ENCODE results near the genes PITPNB and CCDC117.

GRCh38 chr22:26764819-26765188 lies 143.0 kb downstream of the CRYBA4 start:
- PRO-cap: no peak

GRCh38 chr22:26980984-26981598 lies 359.3 kb downstream of the CRYBA4 start:
- PRO-cap: no peak

- PRO-cap: no peak
Measured at GRCh38 chr22:27116080-27116294, 494.2 kb downstream of the CRYBA4 start.

- PRO-cap: no peak
Measured at GRCh38 chr22:27474824-27475260, 326.7 kb downstream of the MN1 start.

- PRO-cap: unidirectional peak, minus-strand start at chr22:27512467
Measured at GRCh38 chr22:27512215-27512877, 289.2 kb downstream of the MN1 start.

- PRO-cap: unidirectional peak, minus-strand start at chr22:27531926
Measured at GRCh38 chr22:27531636-27532270, 269.8 kb downstream of the MN1 start.

DNA sequence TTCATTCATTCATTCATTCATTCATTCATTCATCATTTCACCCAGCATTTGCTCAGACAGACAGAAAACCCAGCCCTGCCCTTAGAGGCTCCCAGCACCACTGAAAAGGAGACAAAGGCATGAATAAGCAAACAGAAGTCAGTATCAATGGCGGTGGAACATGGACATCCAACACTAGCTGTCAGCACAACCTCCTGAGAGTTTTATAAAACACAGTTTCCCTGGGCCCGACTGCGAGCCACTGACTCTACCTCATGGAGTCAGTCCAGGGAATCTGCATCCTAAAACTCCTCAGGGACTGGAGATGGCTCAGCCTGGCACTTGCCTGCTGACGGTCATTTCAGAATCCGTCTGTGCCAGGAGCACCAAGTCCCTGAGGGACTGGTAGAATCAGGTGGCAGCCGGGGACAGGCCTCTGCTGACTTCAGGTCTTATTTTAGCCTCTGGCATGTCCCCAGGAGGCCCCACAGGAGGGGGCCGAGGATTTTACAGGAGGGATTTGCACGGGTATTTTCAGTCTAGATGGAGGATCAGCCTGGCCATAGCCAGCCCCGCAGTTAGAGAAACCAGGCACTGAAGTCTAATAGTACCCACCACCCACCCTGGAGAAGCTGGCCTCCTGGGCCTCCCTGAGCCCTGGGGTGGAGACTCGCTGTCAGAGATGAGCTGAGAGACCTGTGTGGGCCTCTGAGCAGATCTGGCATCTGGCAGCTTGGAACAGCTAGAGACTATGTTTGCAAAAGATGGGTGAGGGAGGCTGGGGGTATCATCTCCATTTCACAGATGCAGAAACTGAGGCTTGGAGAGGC lies 164.4 kb downstream of the MN1 start:
- PRO-cap: no peak

- PRO-cap: no peak
Measured at GRCh38 chr22:27673755-27674382, 127.7 kb downstream of the MN1 start.

DNA sequence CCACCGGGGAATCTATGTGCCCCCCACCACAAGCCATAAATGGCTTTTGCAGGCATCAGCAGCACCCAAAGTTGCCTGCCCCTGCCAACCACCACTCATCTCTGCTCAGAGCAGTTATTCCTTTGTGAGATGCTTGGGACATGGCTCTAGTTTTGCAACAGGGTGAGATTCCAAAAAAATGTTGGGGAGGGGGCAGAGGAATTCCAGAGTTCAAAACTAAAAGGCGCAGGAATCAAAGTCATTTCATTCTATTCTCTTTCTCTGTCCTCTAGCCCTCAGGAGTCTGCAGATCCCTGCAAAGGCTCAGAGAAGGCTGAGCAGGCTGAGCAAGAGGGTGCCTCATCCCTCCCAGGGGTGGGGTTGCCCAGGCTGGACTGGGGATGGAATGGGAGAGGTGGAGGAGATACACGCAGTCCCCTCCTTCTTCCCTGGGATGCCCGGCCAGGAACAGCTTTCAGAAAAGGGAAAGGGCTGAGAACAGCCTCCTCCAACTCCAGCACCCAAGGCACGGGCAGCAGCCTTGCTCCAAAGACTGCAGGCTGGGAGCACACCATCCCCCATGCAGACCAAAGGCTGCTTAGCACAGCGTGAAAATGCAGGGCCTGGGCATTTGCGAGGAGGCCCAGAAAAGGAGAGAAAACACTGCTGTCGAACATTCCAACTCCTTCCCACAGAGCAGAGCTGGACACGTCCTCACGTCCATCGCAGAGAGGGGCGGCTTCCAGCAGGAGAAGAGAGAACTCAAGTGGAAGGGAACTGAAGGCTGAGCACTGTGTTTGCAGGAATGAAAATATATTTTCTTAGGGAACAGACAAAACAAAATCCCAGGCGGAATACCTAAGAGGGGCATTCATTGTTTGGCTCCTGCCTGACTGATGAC lies 51.9 kb downstream of the MN1 start:
- PRO-cap: no peak

- PRO-cap: no peak
Measured at GRCh38 chr22:27797126-27798433, 4.0 kb downstream of the MN1 start.

DNA sequence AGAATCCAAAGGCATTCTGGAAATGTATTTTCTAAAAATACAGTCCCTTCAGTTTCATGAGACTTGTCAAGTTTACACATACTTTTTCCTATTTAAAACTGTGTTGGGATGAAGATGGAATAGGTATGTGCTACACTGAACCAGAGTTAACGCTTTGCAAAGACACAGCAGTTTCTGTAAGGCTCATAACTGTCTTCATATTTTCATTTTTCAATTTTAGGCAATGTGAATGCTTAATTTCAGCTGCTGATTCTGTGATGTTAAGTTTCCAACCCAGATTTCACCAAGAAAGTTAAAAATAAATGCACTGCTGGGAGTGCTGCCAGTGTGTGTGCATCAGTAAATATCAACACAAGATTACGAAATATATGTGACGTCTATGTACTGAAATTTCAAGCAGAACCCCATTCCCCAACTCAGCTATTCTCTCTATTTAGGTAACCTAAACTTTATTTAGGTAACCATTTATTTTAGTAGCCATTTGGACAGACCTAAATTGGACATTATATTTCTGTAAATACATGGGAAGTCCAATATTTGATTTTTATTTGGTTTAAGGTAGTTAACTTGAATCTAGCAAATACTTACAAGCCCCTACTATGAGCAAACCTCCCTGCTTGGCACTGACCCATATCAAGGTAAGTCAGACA lies 52.4 kb downstream of the PITPNB start:
- PRO-cap: no peak

- PRO-cap: no peak
Measured at GRCh38 chr22:27869633-27870342, 49.3 kb downstream of the PITPNB start.

DNA sequence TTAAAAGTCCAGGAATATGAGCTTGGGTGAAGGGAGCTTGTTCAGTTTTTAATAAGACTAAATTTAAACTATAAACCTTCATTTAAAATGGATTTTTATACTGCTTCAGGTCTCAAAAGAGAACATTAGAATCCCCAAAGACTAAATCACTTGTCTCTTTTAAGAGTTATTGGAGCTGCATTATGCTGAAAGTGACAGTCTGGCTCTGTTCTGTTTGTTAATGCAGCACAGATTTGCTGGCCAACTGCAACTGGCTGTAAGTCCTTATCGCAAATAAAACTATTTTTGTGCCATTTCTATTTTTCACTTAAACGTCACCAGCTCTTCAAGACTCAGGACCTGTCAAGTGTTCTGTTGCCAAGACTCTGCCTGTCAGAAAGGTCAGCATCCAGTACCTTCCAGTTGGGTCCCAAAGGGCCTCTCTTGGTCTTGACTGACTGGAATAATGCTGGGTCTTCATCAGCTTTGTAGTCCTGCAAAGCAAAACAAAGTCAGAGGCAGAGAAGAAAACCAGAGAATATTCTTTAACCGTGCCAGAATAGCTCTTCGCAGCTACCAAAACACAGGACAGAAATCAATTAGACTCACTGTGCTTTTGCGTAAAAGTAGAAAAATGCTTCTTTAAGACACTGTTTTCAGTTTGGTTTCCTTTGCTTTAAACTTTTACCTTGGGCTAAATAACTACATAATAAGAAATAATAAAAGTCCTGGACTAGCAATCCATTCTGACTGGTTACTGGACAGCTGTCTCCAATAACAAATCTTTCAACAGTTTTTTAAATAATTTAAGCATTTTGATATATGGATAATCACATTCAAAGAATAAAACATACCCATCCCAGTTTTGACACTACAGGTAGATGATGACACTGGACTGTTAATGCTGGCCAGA lies 45.5 kb downstream of the PITPNB start:
- PRO-cap: no peak

- PRO-cap: bidirectional peak, plus-strand start at chr22:27919561, minus-strand start at chr22:27919244
Measured at GRCh38 chr22:27919054-27919383, at the start of gene PITPNB. TSS of gene PITPNB (minus strand) at chr22:27919256.

DNA sequence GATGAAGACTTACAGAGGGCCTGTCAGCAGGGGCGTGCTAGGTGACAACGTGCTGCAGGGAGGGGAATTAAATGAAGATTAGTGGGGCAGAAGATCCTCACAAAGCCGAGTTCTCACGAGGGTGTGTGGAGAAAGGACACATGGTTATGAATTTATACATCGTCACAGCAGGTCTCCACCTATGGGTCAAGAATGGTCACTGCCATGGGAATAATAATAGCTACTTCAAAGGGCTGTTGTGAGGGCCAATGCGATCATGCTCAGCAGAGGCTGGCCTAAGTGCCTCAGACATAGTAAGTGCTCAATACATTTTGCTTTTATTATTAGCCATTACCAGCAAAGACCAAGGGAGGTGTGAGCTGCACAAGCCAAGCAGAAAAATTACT lies 193.7 kb upstream of the PITPNB start:
- PRO-cap: no peak

DNA sequence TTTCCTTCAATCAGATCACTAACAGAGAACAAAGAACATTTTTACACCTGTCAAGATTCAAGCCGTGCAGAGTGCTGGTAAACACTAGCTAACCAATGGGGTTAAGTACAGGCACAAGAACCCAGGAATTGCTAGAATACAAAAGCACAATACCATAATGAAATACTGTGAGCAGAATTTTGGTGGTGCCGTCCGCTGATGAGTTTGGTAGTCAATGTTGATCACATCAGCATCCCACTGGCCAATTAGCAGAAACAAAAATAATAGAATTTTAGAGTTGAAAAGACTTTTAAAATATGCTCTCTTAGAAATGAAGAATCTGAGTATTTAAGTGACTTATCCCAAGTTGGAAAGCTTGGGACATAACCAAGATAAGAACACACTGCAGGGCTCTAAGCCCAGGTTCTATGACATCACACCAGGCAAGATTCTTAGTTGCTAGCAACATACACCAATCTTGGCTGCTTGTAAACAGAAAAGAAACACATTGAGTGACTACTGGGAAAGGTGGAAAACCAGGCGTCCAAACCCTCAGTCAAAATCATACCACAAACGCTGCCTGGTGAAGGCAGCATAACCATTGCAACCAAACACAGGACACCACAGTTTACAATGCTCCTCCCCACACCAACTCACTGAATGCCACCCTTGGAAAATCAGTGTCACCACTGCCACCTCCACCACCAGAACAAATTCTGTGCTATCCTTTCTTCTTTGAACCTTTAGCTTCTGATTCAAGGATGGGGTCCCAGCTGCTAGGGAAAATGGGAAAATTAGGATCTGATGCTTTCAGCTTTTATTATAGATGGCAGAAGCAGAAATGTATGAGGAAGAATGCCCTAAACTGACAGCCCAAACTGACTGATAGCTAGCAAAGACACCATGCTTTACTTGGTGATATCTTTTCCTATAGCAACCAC lies 379.9 kb downstream of the TTC28 start:
- PRO-cap: no peak

DNA sequence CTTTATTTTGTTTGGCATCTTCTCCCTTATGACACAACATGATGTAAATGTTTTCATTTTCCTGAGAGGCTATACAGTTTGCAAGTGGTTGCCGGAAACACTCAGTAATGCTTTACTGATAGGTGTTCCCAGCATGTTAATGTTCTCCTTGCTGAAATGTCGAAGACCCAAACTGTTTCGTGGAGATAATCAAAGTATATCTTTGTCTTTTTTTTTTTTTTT lies 8.8 kb downstream of the HSCB start:
- PRO-cap: no peak

DNA sequence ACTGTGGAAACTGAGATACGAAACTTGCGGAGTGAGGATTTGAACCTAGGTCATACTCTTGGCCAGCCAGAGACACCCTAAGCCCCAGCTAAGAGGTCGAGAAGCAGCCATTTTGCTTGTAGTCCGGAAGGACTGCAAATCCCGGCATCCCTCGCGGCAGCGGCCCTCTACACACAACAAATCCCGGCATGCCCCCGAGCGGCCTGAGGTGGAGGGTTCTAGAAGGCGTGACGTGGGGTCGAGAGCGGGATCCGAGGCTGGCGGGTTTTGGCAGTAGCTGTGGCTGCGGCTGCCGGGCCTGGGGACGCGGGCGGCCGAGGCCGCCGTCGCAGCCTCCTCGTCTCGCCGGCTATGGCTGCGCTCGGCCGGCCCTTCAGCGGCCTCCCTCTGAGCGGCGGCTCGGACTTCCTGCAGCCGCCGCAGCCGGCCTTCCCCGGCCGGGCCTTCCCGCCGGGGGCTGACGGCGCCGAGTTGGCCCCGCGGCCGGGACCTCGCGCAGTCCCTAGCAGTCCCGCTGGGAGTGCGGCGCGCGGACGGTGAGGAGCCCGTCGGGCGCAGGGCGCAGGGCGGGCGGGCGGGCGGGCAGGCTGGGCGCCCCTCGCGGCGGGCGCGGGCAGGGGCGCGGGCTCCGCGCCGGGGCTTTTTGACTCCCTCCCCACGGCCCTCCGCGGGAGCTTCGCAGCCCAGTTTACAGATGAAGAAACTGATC lies at the start of gene CCDC117:
Gene CCDC117 (plus strand): TSS at position 197 of the 709 bp plus-strand sequence.
- PRO-cap: bidirectional peak, plus-strand start at position 233 of the sequence, minus-strand start at position 125 of the sequence

DNA sequence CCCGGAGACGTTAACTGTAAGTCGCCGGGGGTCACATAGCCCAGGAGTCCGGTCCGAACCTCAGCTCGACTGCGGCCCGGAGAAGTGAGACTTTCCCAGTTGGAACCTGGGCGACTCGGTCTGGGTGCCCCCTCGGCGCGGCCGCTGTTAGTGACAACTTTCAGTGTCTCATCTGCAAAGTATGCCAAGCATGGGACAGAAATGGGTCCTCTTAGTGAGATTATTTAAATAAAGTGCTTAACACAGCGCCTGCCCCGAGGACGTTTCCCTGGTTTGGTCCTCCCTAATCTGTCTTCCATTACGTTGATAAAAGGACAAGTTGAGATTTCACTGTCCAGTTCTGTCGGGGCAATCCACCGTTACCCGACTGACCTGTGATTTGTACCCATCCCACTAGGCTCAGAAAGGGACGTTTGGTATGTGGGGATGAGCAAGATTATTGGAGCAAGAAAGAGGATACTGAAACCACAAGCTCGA lies 751 bp downstream of the CCDC117 start:
- PRO-cap: no peak

- PRO-cap: no peak
Measured at GRCh38 chr22:28794566-28795607, 22.4 kb downstream of the CCDC117 start.

All from pulmonary artery (tissue), 1 donor.